Airway epithelial cell (primary cell): Measurements from ENCODE around the gene KCNMA1.

GRCh38 chr10:76051437-76051883 is 620.0 kb downstream of the LRMDA start:
- RAMPAGE, long total RNA: no peak

DNA sequence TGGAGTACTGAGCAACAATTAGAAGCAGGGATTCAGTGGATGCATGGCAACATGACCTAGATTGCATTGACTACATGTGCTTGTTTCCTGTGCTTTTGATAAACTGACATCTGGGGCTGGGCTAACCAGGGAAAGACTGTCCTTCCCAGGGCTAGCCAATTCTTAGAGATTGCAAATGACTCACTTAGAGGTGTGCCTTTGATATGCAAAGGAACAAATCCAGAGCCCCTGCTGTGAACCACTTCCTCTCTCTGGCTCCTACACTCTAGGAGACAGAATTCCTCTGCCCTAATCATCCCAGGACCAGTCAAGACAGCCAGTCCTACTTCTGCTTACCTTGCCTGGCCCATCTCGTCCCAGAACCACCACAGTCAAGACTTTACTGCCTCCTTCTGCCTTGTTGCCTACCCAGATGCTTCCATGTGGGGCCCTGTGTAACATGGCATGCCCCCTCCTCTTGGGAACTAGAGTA is 651.6 kb downstream of the LRMDA start:
- RAMPAGE, long total RNA: no peak

DNA sequence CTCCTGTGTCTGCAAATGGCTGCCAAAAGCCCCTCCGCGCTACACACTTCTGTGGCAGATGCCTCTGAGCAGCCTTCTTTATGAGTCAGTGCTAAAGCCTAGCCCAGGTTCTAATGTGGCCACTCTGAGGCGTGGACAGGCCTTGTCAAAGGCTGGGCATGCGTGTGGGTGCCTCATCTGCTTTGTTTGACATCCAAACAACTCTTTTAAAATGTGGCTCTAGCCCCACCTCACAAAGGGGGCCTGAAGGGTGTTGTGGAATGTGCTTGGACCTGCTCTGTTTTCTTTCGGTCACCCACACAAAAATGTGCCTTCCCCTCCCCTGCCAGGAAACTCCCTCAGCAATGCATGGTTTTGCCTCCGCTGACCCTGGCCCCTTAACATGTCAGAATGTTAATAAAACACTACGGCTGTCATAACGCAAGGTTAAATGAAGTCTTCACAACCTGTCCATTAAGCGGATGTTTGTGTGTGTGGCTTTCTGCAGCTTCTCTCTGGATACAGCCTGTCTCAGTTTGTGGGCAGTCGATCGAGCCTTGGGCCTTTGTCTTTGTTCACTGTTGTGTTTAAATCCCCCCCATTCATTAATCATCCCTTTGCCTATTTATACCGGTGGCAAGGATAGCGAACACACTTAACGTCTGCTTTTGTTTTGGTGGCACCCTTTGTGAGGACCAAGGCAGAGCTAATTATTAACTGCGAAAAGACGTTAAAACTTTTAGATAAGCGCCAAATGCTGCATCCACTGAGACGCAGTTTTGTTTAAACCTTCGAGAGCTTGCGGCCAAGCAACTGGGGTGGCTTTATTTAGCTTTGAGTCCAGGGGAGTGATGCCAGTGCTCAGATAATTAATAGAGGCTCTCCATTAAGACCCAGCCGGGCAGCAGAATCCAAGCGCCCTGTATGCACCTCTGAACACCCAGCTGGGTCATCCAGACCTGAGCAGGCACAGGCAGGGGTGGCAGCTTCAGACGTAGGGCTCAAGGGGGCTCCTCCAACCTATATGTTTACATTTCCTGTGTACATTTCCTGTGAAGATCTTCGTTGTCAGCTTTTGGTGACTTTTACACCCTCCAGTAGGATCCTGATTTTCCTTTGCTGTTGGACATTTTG is 719.1 kb downstream of the LRMDA start:
- RAMPAGE, long total RNA: no peak

GRCh38 chr10:76432354-76432657 is 1000.9 kb downstream of the LRMDA start:
- RAMPAGE, long total RNA: no peak

DNA sequence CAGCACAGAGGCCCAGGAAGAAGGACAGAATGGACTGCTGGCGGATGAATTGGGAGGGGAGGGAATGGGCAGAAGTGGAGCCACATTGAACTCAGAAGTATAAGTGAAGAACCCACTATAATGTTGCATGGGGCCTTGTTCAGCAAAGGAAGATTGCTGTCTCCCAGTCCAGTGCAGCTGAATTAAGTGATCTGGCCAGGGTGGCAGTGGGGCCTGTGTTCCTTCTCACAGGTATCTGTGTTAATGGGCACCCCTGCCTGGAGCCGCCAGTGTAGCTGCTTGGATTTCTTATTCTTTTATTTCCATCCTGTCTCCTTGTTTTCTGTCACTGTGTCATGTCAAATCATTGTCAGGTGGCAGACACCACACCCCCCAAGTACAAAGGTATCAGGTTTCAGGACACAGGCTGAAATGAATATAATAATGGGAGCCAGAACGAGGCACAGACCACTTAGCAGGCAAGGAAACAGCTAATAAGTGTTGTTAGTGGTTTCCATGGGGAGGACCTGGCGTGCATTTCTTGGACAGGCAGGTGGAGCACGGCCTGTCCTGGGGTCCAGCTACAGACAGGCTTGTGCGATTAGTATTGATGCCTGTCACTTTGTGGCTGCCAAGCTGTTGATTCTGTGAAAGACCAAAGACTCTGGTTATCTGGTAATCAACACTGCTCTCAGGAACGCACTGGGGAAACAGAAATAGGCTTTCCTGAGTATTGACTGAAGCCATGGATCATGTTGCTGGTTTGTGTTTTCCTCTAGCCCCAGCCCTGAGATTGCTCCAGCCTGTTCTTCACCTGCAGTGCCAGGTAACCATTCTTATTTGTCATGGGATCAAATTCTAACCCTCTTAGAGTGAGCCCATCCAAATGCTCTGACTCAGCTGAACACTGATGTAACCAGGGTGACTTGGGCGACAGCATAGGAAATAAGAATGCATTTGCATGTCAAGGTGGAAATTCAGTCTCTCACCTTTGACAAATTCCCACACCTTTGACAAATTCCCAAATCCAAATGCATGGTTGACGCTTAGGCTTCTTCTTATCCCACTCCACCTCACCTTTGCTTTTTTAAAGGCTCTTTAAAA is 1001.9 kb downstream of the LRMDA start:
- RAMPAGE, long total RNA: no peak

DNA sequence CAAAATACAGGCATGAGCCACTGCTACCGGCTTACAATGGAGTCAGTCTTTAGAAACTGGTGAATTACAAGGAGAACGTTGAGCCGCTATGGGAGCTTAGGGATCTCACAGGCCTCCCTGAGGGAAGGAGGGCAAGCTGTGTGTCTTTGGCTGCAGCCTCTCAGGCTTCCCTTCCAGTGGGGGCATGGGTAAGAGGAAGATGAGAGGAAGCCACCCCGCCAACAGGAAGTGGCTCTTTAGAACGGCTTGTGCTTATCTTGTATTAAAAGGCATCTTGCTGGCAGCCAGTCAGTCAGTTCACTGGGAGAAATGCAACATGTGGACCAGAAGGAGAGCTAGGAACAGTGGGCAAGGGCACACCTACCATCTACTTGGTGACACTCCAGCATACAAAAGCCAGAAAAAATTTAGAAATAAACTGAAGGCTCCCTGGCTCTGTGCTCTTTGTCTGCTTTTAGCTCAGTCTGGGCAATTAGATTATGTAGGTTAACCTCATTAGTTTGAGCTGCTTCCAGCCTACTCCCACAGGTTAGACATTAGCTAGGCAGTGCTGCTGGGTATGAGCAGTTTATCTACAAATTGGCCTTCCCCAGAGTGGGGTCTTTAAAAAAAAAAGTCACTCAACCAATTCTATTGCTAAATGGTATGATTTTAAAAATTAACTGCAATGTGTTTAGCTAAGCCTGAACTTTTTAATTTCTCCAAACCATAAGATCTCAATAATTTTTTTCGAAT is 595.9 kb downstream of the KCNMA1 start:
- RAMPAGE, long total RNA: no peak

- RAMPAGE, long total RNA: no peak
These were observed 553.1 kb downstream of the KCNMA1 start for GRCh38 chr10:77084558-77084905.

- RAMPAGE, long total RNA: no peak
These were observed 220.3 kb downstream of the KCNMA1 start for GRCh38 chr10:77417309-77417782.

GRCh38 chr10:77589340-77590389 is 47.9 kb downstream of the KCNMA1 start:
- RAMPAGE, long total RNA: no peak

DNA sequence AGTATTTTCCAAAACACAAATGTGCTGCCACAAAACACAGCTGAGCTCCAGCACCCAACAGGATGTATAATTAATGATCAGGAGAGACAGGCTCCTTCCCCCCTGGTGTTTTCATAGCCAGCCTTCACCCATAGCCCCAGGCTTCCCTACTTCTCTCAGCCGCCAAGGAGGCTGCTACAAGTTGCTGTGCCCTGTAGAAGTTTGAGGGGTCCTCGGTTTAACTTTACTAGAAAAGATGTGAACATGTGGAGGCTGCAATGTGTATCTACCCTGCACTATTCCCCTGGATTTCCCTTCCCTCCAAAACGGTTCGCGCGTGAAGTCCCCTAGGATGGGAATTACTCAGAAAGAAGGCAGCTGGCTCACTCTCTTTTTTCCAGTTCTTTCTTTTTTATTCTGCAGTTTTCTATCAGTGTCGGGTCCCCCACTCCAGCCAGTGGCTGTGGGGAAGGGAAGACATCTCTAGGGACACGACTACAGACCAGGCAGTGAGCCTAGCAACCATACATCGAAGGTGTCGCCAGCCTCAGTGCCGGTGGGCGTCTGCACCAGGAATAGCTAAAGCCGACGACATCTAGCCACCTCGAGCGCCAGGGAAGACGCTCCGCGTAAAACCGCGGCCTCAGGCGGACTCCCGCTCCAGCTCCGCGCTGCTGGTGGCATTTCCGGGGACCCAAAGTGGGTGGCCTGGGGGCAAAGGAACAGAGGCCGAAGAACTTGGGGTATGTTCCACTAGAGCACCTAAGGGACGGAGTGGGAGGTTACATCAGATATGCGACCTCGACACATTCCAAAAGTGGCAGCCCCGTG is 1.6 kb downstream of the KCNMA1 start:
- RAMPAGE, long total RNA: no peak

DNA sequence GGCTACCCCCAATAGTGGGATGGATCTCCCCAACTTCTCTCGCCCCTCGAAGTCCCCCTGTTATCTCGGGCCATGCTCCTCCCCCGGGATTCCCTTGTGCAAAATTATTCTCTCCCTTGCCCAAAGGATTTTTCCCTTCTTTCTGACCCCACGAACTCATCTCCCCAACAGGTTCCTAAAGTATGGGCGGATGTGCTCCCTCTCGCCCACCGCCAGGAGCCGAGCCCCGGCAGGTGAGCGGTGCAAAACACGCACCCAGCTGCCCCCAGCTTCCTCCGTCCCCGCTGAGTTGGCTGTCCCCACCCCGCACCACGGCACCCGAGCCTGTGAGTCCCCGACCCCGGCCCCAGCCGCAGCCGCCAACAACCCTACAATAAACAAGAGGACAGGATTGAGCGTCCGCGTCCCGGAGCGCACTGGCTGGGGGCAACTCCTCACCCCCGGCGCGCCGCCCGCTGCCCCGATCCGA is 935 bp downstream of the KCNMA1 start:
- RAMPAGE, long total RNA: no peak

- RAMPAGE, long total RNA: no peak
These were observed at the start of gene KCNMA1 for GRCh38 chr10:77637108-77638172. TSS of gene KCNMA1 (minus strand) at chr10:77637808.

DNA sequence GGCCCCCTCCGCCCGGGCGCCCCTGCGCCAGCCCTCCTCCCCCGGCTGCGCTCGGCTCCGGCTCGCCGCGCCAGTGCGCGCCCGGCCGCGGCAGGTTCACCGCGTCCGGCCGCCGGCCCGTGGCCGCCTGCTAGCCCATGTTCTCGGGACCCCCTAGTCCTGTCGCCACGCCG is 451 bp upstream of the KCNMA1 start:
- RAMPAGE, long total RNA: no peak

- RAMPAGE, long total RNA: no peak
These were observed 92.8 kb downstream of the DLG5 start for GRCh38 chr10:77833686-77834208.

DNA sequence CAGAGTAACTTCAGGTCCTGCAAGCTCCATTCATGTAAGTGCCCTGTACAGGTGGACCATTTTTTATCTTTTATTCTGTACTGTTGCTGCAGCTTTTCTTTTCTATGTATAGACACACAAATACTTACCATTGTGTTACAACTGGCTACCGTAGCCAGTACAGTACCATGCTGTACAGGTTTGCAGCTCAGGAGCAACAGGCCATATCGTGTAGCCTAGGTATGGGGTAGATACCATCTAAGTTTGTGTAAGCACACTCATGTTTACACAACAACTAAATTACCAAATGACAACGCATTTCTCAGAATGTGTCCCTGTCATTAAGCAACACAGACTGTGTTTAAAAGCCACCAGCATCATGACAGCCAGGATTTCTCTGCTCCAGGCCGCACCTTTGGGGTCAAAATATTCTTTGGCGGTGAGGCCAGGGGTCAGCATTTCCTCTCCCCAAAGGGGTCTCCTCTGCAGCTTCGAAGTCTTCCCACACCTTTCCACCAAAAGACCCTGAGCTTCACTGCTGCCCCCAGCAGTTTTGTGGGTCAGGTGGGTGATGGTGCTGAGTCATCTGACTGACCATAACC is 67.1 kb downstream of the DLG5 start:
- RAMPAGE, long total RNA: no peak

DNA sequence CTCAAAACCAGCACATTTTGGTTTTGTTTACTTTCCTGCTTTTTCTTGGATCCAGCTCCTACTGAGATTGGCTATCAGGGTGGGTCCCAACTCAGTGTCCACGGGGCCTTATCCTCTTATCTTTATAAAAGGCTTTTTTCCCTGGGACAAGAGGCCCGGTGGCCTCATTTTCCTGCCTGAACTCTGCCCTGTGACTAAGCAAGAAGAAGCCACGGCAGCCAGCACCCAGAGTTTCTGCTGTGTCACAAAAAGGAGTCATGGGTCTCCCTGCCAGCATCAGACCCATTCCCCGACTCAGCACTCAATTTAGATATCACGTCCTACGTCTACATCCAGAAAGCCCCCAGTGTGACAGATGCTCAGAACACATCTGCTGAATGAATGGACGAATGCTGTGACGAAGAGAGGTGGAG is 16.8 kb downstream of the DLG5 start:
- RAMPAGE, long total RNA: no peak

- RAMPAGE, long total RNA: no peak
These were observed 22.6 kb upstream of the DLG5 start for GRCh38 chr10:77948941-77949668.

- RAMPAGE, long total RNA: no peak
These were observed 41.0 kb upstream of the DLG5 start for GRCh38 chr10:77967477-77967973.

DNA sequence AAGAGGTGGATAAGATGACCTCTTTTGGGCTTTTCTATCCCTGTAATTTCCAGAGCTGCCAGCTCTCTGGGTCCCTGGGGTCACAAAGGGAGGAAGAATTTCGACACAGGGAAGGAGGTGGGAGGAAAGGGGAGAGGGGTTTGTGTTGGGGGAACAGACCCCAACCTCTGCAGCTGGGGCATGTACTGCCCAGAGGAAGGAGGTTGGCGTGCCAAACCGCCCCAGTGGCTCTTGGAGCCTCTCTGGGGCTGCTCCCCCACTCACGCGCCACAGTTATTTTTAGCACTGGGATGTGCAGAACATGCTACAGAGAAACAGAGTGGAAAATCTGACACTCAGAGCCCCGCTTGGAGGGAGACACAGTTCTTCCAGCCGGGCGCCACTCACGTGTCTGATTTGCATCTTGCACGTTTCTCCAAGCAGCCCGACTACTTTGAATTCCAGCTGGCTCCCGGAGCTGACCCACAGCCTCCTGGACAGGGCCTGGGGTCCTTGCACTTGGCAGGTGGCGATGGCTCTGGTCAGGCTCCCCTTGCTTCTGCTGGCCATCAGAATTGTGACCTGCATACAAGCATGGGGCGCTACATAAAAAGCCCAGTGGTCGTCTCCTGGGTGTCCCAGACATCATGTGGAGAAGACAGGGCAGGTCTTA is 182.0 kb downstream of the RPS24 start:
- RAMPAGE, long total RNA: no peak

- RAMPAGE, long total RNA: no peak
These were observed 373.5 kb downstream of the RPS24 start for GRCh38 chr10:78406973-78407757.